Upper lobe of left lung (tissue), 5 donors: ENCODE measurements around the gene TNK2.

- PRO-cap, 2 experiments, result no peak in any of the 2 experiments
- RAMPAGE, long total RNA, 4 experiments, result no peak in any of the 4 experiments
Measured at GRCh38 chr3:195095043-195095478, 175.9 kb downstream of the XXYLT1 start.

DNA sequence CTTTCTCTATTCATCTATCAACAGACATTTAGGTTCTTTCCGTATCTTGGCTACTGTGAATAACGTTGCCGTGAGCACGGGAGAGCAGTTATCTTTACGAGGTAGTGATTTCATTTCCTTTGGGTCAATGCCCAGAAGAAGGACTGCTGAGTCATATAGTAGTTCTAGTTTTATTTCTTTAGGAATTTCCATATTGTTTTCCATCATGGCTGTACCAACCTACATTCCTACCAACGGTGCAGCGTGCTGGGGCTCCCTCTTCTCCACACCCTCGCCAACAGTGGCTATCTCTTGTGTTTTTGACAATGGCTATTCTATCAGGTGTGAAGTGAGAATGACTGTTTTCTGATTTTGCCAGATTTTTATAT, 168.3 kb downstream of the XXYLT1 start:
- PRO-cap, 2 experiments, result peak in 1 of 2 experiments; most common minus-strand start position 64 of the sequence (in 1)
- RAMPAGE, long total RNA, 4 experiments, result no peak in any of the 4 experiments

DNA sequence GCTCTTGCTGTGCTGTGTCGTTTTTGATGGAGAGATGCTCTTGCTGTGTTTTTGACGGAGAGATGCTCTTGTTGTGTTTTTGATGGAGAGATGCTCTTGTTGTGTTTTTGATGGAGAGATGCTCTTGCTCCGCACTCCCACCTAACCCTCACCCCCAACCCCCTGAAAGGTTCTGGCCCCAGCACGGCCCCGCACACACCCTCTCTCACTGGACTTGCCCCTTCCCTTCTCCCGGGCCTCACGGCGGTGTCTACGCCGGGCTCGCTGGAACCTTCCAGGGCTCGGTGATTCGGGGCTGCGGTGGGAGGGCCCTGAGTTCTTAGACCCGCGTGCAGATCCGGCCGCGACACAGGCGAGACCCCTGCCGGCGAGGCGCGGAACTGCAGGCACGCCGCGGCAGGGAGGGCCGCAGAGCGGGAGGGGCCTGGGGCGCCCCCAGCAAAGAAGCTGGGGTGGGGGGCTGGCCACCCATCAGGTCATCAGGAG, 164.7 kb downstream of the XXYLT1 start:
- PRO-cap, 2 experiments, result no peak in any of the 2 experiments
- RAMPAGE, long total RNA, 4 experiments, result no peak in any of the 4 experiments

DNA sequence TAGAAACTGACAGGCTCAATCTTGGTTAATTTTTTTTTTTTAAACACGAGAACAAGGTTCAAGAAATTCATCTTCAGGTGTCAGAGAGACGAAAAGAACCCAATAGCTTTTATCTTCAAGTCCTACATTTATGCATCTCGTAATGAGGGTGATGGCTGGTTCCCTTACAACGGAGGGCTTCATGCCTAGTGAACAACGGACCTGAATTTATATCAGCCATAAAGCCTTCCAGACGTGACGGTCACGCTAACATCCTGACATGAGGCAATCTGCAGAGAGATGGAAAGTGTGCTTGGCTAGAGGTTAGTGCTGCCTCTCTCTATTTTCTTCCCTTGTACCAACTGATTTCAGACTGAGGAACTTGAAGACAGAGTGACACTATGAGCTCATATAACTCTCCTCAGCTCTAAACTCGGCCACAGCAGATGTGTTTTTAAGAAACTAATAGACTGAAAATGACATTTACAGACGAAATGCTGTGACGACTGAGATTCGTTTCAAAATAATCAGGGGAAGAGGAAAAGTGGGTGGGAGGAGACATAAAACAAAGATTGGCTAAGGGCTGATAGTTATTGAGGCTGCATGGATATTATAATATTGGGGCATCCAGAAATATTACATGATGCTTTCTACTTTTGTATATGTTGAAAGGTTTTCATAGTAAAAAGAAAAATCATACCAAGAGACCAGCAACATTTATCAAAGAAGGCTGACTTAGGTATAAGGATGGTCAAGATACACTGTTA, 122.4 kb downstream of the XXYLT1 start:
- PRO-cap, 2 experiments, result no peak in any of the 2 experiments
- RAMPAGE, long total RNA, 4 experiments, result no peak in any of the 4 experiments

DNA sequence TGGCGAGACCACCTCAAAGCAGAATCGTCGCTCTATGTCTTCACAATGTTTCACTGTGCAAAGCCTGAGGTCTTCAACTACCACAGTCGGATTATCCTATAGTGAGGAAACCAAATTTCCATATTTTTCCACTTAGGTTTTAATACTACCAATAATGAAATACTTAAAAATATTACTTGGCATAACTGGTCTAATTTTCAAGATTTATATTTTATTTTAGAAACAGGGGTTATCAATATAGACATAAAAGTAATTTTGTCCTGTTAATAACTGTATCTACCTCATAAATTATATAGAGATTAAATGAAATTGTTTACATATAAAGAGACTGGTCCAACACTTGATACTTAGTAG, 36.2 kb upstream of the XXYLT1 start:
- PRO-cap, 2 experiments, result no peak in any of the 2 experiments
- RAMPAGE, long total RNA, 4 experiments, result no peak in any of the 4 experiments

GRCh38 chr3:195544773-195545068, 1.6 kb upstream of the PPP1R2 start:
- PRO-cap, 2 experiments, result peak in 1 of 2 experiments; most common plus-strand start chr3:195544919 (in 1); most common minus-strand start chr3:195544874 (in 1)
- RAMPAGE, long total RNA, 4 experiments, result no peak in any of the 4 experiments

GRCh38 chr3:195559902-195560395, 16.8 kb upstream of the PPP1R2 start:
- PRO-cap, 2 experiments, result no peak in any of the 2 experiments
- RAMPAGE, long total RNA, 4 experiments, result no peak in any of the 4 experiments

GRCh38 chr3:195563652-195563851, 20.2 kb downstream of the APOD start:
- PRO-cap, 2 experiments, result no peak in any of the 2 experiments
- RAMPAGE, long total RNA, 4 experiments, result no peak in any of the 4 experiments

- PRO-cap, 2 experiments, result no peak in any of the 2 experiments
- RAMPAGE, long total RNA, 4 experiments, result no peak in any of the 4 experiments
Measured at GRCh38 chr3:195683571-195684535, 36.9 kb upstream of the MUC20 start.

- PRO-cap, 2 experiments, result no peak in any of the 2 experiments
- RAMPAGE, long total RNA, 4 experiments, result no peak in any of the 4 experiments
Measured at GRCh38 chr3:195722053-195723049, 1.6 kb downstream of the MUC20 start.

DNA sequence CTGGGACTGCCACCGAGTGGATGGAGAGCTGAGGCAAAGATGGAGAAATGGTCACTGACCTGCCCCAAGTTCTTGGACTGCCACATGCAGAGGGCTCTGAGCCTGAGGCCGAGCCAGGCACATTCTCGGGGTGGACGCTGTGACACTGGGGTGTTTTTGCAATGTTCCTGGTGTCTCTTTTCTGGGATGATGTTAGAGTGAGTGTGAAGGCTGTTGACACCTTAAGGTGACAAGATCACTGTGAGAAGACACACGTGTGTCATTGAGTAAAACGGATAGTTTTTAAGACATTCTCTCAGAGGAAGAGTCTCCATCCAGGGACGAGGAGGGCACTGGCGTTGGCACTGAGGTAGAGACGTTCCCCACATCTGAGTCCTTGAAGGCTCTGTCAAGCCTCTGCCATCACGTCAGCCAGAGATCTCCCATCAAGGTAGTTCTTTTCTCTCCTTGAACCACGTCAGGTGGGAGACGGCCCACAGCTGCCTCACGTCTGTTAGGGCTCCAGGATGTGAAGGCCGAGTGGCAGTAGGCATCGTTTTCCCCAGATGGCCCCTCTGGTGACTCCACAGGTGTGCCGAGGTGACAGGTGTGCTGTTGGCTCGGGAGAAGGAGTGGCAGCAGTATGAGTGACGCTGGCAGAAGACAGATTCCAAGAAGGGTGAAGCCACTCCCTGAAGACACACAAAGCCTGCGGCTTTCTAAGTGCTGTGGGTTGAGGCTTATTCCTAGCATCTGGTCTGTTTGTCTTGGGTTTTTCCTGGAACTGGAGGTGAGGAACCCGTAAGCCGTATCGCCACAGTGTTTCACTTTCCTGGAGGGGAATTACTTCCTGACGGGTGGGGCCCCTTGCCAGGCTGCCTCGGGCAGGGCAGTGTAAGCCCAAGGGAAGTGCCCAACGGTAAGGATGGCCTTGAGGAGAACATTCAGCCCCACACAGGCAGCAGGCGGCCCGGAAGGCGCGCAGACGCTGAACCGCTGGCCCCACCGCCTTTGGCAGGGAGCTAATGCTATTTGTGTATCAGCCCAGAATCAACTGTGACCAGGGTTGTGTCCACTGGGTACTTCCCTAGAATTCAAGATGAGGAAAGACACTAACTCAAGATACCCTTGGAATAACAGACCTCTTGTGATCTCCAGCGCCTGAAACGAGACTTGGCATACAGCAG, 7.5 kb downstream of the MUC4 start:
- PRO-cap, 2 experiments, result no peak in any of the 2 experiments
- RAMPAGE, long total RNA, 4 experiments, result no peak in any of the 4 experiments

GRCh38 chr3:195852189-195852917, 40.6 kb upstream of the MUC4 start:
- PRO-cap, 2 experiments, result no peak in any of the 2 experiments
- RAMPAGE, long total RNA, 4 experiments, result no peak in any of the 4 experiments

DNA sequence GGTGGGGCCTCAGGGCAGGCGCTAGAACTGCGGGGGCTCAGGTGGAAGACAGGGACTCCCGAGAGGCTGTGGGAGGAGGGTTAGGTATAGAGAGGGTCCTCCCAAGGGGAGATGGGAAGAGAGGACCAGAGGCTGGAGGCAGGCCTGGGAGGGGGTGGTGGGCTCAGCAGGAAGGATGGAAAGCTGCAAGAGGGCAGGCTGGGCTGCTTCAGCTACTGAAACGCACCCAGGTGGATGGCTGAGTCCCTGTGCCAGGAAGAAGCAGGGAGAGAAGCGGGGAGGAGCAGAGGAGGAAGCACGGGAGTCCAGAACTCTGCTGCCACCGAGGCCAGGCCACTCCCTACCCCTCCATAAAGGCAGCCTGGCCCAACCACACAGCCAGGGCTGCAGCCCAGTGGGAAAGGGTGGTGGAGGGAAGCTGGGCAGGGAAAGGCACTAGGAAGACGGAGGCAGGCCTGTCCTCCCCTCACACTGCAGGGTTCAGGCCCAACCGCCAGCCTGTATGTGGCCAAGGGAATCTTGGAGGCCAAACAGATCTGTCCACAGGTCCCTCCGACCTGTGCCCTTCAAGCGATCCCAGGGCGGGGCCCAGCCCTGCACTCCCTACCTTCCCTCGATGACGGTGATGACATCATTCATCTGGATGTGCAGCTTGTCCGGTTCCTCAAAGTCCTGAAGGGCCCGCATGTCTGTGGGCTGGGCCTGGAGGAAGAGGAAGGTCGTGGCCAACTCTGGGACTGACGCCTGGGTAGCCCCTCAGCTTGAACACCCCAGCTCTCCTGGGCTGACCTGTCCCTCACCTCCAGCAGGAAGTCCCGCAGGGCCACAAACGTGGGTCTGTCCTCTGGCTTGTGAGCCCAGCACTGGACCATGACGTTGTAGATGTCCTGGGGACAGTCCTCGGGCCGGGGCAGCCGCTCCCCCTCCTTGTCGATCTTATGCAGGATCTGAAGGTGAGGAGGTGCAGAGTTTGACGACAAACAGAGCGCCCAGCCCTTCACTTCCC, 30.4 kb downstream of the TNK2 start:
- PRO-cap, 2 experiments, result no peak in any of the 2 experiments
- RAMPAGE, long total RNA, 4 experiments, result start-site peak on the minus strand in 2 of 4 experiments, centred at positions 817 to 868 of the sequence, 19 to 20 reads per replicate

DNA sequence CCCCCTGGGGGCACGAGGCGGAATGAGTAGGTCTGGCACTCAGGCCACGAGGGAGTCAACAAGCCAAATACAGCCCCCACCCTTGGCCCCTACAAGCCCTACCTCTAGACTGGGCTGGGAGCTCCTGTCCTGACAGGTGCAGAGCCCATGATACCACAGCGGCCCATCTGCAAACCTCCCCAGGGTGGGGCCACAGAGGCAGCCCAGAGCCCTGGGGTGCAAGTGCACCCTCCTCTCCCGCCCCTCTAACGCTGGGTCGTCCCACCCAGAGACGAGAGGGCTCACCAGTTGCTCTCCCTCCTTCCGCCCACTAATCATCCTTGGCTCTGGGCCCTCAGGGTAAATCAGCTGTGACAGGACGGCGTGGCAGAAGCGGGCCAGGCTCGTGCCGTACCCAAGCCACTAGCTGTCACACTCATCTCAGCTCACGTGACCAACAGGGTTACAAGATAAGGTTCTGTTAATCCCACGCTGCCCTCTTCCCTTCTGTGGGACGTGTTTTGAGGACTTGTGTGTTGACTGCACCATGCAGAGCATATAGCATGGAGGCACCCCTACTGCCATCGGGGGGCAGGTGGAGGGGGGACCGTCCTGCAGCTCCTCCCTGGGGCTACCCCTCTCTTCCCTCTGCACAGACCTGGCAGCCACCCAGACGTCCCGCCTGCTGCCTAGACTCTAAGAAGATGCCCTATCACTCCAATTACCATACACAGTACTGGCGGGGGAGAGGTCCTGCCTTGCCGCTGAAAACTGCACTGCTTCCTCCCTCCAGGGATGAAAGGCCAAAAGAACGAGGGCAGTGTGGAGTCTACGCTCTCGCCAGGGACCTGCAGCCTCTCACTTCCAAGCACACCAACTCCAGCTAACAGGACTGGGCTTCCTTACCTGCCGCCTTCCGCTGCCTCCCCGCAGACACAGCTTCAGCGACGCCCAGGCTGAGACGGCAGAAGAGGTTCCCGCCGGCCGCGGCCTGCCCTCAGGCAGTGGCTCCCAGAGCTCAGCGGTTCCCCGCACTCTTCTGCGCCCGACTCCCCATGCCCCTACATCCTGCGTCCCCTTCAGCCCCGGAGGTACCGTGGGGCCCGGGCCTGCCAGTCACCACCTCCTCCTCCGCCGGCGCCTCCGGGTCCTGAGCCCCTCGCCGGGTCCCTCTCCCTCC, at the start of gene TNK2:
Gene TNK2 (minus strand): TSS at position 952 of the 1,159 bp plus-strand sequence.
- PRO-cap, 2 experiments, result peak in 2 of 2 experiments; most common plus-strand start position 566 of the sequence (in 1); most common minus-strand start position 316 of the sequence (in 2)
- RAMPAGE, long total RNA, 4 experiments, result start-site peak on the minus strand in 1 of 4 experiments, centred at position 982 of the sequence, 19 reads per replicate

DNA sequence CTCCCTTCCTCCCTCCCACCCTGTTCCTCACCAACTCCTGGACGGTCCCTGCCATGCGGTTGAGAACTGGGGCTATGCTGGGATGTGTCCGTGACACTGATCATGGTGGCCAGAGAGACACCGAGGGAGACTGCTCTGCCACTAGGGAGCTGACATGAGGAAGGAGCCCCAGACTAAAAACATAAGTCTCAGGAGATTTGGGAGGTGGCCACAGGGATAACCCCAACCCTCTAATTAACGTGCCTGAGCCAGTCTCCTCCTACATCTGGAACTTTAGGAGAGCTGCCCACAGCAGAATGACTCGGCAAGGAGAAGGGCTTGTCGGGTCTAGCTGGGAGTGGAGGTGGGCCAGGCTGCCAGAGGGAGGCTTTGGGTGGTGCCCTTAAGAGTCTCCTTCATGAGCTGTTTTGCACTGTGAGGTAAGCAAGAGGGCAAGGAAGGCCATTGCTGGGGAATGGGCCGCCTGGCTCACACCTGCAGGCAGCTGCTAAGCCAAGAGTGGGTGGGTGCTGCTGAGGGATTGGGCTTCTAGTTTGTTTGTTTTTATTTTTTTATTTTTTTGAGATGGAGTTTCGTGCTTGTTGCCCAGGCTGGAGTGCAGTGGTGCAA, 3.5 kb upstream of the TNK2 start:
- PRO-cap, 2 experiments, result no peak in any of the 2 experiments
- RAMPAGE, long total RNA, 4 experiments, result no peak in any of the 4 experiments

GRCh38 chr3:195921116-195921723, 12.9 kb upstream of the TNK2 start:
- PRO-cap, 2 experiments, result no peak in any of the 2 experiments
- RAMPAGE, long total RNA, 4 experiments, result no peak in any of the 4 experiments

- PRO-cap, 2 experiments, result no peak in any of the 2 experiments
- RAMPAGE, long total RNA, 4 experiments, result no peak in any of the 4 experiments
Measured at GRCh38 chr3:195932400-195933019, 24.2 kb upstream of the TNK2 start.

- PRO-cap, 2 experiments, result no peak in any of the 2 experiments
- RAMPAGE, long total RNA, 4 experiments, result start-site peak on the minus strand in 1 of 4 experiments, at chr3:195944550-195944798 at its widest, 6 reads per replicate
Measured at GRCh38 chr3:195944465-195945128, 36.2 kb upstream of the TNK2 start.

DNA sequence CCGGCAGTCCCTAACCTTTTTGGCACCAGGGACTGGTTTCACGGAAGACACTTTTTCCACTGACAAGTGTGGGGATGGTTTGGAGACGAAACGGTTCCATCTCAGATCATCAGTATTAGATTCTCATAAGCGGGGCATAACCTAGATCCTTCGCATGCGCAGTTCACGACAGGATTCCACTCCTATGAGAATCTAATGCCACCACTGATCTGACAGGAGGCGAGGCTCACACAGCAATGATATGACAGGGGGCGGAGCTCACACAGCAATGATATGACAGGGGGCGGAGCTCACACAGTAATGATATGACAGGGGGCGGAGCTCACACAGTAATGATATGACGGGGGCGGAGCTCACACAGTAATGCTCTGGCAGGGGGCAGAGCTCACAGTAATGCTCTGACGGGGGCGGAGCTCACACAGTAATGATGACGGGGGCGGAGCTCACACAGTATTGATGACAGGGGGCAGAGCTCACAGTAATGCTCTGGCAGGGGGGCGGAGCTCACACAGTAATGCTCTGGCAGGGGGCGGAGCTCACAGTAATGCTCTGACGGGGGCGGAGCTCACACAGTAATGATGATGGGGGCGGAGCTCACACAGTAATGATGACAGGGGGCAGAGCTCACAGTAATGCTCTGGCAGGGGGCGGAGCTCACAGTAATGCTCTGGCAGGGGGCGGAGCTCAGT, 52.5 kb upstream of the TNK2 start:
- PRO-cap, 2 experiments, result no peak in any of the 2 experiments
- RAMPAGE, long total RNA, 4 experiments, result no peak in any of the 4 experiments

GRCh38 chr3:195970102-195970725, 61.9 kb upstream of the TNK2 start:
- PRO-cap, 2 experiments, result no peak in any of the 2 experiments
- RAMPAGE, long total RNA, 4 experiments, result no peak in any of the 4 experiments